Melanocyte of skin (primary cell): Measurements from ENCODE around the gene EXTL2.

- CAGE, long polyA plus RNA, 2 experiments: no peak in any of the 2 experiments
These were observed 177.4 kb downstream of the PLPPR4 start for GRCh38 chr1:99441635-99442159.

GRCh38 chr1:99664050-99664486 is 18.2 kb downstream of the PALMD start:
- CAGE, long polyA plus RNA, 2 experiments: no peak in any of the 2 experiments

DNA sequence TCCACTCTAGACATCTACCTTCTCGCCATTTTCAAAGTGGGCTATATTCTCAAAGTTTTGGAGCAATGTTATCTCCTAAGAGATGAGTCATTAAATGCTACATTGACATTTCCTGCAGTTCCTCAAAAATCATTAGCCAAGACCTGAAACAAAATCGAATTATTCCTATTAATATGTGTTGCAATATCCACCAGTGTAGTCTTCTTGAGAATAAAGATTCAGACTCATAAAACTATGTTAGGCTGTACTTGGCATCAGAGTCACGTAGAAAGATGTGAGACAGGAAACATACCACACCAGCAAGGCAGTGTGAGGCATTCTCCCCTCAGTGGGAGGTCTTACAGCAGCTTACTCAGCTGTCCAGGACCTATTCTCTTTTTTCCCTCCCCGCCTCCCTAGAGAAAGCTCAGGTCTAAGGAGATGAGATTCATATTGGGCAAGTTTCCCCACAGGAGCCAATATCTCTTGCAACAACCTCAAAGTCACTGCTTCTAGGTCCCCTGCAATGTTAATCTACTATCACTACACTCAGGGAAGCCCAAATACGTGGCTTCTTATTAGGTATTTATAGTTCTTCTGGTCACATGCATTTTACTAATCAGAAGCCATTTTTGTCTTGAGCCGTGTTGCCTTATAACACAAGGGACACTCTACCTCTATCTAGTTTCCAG is 38.6 kb downstream of the FRRS1 start:
- CAGE, long polyA plus RNA, 2 experiments: no peak in any of the 2 experiments

GRCh38 chr1:99760332-99760602 is 6.2 kb downstream of the FRRS1 start:
- CAGE, long polyA plus RNA, 2 experiments: no peak in any of the 2 experiments

DNA sequence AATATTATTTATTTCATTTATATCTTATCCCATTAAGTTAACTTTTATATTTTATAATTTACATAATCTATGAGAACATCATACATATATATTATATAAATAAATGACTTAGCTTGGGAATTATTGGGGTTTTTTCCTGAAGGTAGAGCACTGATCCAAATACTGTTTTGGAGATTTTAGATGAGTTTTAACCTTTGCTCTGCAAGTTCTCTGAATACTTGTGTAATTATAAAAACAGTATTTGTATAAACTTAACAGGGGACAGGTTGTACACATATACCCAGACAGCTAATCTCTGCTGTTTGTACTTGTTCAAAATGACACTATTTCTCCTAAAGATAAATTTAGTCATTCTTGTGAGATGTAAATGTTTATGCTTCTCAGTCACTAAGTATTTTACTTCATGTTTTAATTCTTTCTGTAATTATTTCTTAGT is 8.7 kb downstream of the AGL start:
- CAGE, long polyA plus RNA, 2 experiments: no peak in any of the 2 experiments

GRCh38 chr1:100036572-100037200 is 1.2 kb upstream of the MFSD14A start:
- CAGE, long polyA plus RNA, 2 experiments: no peak in any of the 2 experiments

DNA sequence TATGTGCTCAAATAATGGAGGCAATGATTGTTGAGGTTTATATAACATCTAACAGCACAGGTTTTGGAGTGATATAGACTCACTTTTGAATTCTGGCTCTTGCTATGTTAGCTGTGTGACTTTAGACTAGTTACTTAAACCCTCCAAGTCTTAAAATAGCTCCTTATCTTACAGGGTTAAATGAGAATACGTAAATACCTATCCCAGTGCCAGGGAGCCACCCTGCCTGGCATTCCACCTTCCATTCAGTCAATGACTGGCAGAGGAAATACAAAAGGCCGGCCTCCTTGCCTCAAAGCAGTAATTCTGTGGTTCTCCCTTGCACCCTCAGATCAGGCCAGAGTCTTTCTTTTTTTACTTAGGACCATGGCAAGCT is 31.8 kb downstream of the DBT start:
- CAGE, long polyA plus RNA, 2 experiments: no peak in any of the 2 experiments

- CAGE, long polyA plus RNA, 2 experiments: no peak in any of the 2 experiments
These were observed 727 bp downstream of the DBT start for GRCh38 chr1:100248750-100249464.

DNA sequence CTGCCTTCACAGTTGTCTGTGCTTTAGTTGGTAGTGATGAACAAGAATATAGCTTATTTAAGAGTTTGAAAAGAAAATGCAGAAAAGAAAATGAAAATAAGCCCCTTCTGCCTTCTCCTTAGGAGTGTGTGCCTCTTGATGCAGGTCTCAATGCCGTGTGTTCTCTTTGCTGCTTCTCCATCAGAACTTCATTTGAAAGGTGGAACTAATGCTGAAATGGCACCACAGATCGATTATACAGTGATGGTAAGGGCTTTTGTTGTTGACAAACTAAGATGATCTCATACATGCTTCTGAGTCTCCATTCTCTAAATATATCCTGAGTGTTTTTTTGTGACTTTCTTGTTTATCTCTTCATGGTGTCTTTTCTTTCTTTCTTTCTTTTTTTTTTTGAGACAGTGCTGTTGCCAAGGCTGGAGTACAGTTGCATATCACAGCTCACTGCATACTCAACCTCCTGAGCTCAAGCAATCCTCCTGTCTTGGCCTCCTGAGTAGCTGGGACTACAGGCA is 4.5 kb downstream of the RTCA start:
- CAGE, long polyA plus RNA, 2 experiments: no peak in any of the 2 experiments

- CAGE, long polyA plus RNA, 2 experiments: no peak in any of the 2 experiments
These were observed 1.4 kb upstream of the CDC14A start for GRCh38 chr1:100351026-100351238.

GRCh38 chr1:100481168-100481675 is 56.7 kb upstream of the GPR88 start:
- CAGE, long polyA plus RNA, 2 experiments: no peak in any of the 2 experiments

DNA sequence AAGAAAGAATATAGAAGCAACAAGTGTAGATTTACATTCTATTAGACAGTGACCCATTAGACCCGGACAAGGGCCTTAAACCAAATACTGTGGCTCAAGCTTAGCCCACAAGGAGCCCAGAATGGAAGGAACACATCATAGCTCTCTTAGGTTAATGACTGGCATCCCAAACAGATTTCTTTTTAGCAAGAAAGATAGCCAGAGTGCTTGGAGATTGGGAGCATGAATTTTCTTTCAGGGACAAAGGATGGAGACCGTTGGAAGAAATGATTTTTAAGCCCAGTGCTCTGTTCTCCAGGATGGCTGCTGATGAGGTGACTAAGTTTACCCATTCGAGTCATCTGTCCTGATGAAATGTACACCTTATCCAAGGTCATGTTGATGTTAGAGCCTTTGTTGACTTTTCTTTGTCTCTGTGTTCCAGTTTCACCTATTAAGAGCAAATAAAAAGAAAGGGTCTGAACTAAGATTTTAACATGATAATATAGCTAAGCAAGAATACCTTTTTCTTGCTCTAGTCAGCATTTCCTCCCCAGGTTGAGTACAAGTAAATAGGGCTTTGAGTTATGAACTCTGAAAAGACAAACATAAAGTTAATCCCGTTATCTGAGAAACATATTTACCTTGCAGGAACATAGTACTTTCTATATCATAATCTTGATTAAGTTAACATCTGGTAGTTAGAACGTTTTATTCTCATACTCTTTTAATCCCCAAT is 52.2 kb upstream of the GPR88 start:
- CAGE, long polyA plus RNA, 2 experiments: no peak in any of the 2 experiments

DNA sequence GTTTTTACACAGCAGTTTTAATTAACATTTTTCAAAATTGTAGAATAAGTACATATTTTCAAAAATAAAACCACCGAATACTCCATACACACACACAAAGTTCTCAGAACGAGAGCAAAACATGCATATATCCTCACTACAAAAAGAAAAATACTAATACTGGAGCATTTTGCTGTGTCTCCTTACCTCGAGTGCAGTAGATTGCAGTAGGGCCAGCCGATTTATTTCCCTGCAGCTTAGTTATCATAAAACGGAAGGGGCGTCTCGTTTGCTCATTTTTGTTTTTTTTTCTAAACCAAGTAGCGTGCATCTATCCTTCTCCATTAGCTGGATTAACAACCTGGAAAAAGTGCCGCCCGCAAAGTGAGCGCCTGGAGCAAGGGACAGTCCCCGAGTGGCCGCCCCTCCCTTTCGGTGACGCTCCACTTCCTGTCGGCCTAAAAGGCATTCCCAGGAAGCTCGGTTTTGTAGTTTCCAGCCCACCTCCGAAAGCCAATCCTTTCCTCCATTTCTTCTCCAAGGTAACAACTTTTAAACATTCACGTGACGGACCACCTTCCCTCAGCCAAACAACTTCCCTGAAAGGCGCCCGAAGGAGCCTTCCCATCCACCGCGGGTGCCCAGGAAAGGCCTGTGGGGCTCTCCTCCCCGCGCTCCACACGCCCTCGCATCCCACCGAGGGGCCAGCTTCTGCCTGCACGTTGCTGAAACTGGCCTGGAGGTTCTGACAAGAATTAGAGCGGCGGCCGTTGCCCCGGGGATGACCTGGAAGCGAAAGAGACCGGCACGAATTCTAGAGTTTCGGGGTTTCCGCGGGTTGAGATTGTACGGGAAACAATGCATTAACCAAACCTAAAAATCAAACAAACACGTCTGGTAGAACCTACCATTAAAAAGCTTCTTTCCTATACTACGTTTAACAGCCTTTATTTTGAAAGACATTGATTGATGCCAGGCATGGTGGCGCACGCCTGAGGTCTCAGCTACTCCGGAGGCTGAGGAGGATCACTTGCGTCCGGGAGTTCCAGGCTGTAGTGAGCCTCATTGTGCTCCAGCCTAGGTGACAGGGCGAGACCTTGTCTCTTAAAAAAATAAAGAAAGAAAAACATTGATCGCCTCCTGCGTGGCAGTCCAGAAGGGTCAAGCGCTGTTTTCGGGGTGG is at the start of gene EXTL2:
TSS of gene EXTL2 (minus strand) at position 396 of the 1,162 bp plus-strand sequence.
- CAGE, long polyA plus RNA, 2 experiments: no peak in any of the 2 experiments

DNA sequence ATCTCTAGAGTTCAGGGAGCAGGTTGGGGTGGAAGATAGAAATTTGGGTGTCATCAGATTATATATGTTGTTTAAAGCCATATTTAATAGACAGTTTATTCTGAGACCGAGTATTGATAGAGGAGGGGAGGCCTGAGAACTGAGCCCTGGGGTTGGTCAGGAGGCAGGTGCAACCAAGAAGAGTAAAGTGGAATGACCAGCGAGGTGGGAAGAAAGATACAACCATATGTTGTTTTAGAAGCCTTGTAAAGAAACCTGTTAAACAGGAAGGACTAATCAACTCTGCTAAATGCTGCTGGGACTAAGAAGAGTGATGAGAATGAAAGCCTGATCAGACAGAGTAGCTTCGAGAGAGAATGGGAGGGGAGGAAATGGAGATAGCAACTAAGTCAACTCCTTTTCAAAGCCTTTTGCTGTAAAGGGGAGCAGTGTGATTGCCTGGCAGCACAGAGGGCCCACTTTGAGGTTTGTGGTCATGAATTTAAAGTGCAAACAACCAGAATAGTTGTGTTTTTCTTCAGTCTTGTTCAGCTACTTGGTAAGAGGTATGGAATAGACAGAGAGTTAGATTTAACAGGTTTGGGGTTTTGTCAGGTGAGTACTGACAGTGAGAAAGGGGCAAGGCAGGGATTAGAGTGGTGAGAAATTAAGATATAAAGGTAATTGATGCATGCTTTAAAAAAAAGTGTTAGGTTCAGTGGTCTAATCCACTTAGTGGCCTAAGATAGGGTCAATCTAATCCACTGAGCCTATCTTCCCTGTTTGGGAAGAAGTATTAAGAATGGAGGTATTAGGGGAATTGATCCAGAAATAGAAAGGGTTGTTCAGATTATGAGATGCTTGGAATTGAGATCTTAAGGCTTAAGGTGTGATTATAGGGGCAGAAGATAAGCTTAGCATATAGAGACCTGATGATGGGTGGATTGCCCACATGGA is 31.5 kb downstream of the SLC30A7 start:
- CAGE, long polyA plus RNA, 2 experiments: no peak in any of the 2 experiments

GRCh38 chr1:101002562-101003032 is 23.0 kb downstream of the DPH5 start:
- CAGE, long polyA plus RNA, 2 experiments: no peak in any of the 2 experiments

DNA sequence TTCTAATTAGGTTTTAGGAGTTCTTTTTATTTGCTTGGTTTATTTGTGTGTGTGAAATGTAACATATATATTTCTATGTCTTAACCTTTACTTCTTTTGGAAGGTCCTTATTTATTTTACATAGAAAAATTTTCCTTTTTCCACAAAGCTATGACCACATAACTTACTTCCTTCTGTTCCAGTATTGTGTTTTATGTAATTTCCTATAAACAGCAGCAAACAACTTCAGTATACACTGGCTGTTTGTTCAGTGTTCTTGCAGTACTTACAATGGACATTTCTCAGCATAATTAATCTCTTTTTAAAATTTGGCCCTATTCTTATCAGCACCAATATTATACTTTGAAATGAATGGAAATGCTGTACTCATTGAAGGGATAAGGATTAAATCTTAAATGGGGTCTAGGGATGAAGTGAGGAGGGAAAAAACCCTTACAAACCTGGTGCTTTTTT is 74.8 kb upstream of the S1PR1 start:
- CAGE, long polyA plus RNA, 2 experiments: no peak in any of the 2 experiments

DNA sequence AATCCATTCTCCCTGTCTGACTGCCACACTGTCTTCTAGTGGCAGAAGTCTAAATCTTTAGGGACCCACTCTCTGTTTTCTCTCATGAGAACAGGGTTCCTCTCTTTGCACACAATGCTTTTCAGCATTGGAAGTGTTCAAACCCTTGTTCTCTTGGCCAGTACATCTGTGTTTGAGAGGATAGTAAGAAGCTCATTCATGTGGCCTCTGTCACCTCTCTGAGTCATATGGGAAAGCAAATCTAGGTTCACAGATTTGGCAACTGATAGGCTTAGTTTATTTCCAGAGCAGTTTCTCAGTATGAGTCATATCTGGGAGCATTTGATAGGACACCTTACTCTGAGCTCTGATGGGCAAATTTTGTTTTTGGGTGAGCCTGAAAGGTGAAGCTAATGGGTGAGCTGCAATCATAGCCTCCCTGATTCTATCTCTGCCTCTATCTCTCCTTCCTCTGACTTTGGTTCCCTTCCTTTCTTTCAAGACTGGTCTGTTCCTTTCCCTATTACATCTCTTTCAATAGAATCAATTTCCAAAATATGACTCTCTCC is 134.4 kb downstream of the S1PR1 start:
- CAGE, long polyA plus RNA, 2 experiments: no peak in any of the 2 experiments

GRCh38 chr1:101846590-101847220 is 150.0 kb downstream of the OLFM3 start:
- CAGE, long polyA plus RNA, 2 experiments: no peak in any of the 2 experiments

GRCh38 chr1:103524904-103525576 is 459 bp upstream of the RNPC3 start:
- CAGE, long polyA plus RNA, 2 experiments: no peak in any of the 2 experiments

GRCh38 chr1:103530199-103530764 is 4.8 kb downstream of the RNPC3 start:
- CAGE, long polyA plus RNA, 2 experiments: no peak in any of the 2 experiments